Cerebellum (tissue), 5 donors: ENCODE measurements around the genes TMEM139, ZYX, CTAGE6, NOBOX, CNTNAP2 and ZNF777.

DNA sequence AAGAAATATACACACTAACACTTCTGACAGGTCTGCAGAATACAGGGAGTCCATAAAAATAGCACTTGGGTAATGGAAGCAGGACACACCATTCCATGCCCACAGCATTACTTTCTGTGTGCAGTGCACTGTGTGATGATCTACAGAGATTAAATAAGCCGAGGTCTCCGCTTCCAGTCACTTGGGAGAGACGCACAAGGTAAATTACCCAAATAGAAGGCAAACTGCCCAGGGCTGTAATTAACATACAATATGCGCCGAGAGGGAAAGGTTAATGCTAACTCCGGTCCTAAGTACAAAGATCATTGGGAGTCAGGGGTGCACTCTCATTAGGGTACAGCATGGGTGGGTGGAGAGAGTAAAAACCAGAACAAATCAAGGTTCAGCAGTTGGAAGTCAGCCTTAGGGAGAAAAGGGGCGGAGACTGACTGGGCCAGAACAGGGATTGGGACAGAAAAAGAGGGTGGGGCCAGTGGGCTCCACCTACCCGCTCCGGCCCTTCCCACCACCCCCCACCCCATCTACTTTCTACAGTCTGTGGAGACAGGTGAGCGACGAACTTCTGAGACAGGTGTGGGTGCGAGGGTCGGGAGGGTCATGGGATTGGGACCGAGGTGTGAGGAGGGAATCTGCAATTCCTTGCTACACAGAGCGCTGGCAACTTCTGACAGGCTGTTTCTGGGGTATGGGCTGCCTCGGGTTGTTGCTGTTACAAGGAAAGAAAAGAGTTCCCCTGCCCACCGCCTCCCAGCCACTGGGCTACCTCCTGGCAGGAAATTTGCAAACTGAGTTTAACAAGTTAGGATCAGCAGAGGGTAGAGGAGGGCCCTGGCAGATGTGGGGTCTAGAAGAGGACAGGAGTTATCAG is at the start of gene TMEM139:
TSS of gene TMEM139 (plus strand) at position 531 of the 868 bp plus-strand sequence.
- PRO-cap, 3 experiments: peak in 1 of 3 experiments; most common plus-strand start position 533 of the sequence (in 1)
- RAMPAGE, long total RNA: no peak

DNA sequence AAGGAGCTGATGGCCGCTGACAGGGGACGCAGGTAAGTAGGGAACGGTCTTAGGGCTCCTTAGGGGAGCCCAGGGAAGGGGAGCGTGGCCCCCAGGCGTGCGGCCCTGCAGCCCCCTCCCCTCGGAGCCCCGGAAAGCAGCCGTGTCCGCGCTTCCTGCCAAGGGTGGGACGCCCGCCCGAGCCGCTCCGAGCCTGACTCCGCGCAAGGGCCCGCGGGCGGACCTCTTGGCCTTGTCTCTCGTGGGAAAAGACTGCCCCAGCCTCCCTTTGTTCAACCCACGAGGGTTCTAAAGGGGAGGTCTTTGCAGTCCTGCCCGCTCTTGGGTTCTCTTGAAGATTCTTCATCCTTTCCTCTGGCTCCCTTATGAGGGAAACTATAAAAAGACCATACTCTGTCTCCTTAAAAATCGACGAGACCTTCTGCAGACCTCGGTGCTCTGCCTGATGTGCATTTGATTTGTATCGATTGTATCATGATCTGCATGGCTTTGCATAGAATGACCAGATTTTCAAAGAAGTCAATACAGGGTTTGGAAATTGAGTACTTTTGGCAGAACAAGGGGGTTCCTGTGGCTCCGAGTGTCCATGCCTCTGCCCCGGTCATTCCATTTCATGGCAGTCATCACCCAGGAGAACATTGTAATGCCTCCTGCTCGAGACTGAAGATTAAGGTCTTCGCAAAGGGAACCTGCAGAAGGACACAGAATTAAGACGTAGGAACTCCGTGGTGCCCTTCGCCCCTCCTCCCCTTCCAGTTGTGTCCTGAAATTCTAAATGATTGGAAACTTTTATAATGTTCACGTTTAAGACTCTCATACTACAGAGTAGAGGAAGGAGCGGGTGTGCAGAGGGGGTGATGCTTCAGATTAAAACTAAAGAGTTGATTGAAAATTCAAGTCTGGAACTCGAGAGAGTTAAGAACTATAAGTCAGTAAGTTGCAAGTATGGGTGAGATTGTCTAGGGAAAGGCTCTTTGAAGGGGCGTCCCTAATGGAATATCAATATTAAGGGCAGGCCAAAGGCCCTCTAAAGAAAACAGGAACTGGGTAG is 672 bp downstream of the CASP2 start:
- PRO-cap, 3 experiments: peak in 1 of 3 experiments; most common plus-strand start position 161 of the sequence (in 1)
- RAMPAGE, long total RNA: no peak

DNA sequence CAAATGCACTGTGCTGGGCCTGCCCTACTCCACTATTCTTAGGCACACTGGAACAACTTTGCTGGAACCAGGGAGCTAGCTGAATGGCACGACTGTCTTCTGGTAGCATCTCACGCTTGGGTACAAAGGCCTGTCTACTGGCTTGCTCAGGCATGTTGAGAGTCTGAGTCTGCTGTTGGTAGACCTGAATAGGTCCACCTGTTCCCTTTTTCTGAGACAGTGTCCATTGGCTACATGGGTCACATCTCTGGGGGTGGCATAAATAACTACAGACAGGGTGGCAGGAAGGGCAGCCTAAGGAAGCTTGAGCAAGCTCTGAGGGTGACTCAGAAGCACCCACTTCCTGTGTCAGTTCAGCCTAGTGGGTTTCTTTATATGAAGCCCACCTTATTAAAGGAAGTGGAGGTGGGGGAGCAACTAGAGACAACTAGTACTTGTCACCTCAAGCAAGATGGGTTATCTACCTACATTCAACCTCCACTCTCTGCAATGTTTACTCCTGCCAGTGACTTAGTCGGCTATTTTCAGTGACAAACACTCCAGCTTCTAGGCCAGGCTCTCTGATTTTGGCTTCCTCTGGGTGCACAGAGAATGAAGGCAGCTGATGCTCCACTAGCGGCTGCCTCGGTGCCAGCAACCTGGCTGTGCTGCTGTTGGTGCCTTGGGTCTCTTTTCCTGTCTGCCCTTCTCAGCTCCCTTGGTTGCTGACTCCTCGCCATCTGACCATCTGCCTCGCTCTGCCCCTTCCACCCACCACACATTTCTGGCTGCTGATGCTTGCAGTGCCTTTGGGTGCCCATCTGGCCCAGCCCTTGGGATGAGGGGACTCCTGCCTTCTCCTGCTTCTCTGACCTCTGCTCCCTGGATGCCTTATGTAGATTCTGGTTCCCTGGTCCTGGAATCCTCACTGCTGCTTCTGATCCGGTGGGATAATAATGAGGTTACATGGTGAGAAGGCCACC is 5.6 kb upstream of the ZYX start:
- PRO-cap, 3 experiments: peak in 1 of 3 experiments; most common plus-strand start position 776 of the sequence (in 1); most common minus-strand start position 721 of the sequence (in 1)
- RAMPAGE, long total RNA: no peak

GRCh38 chr7:143380855-143381409 is at the start of gene ZYX:
Gene ZYX, plus strand, starts transcription at chr7:143381345.
- PRO-cap, 3 experiments: peak in 3 of 3 experiments; most common plus-strand start chr7:143381347 (in 3); most common minus-strand start chr7:143380970 (in 2)
- RAMPAGE, long total RNA: no peak

GRCh38 chr7:143757602-143757903 is at the start of gene CTAGE6:
Gene CTAGE6, minus strand, starts transcription at chr7:143757696.
- PRO-cap, 3 experiments: no peak in any of the 3 experiments
- RAMPAGE, long total RNA: no peak

DNA sequence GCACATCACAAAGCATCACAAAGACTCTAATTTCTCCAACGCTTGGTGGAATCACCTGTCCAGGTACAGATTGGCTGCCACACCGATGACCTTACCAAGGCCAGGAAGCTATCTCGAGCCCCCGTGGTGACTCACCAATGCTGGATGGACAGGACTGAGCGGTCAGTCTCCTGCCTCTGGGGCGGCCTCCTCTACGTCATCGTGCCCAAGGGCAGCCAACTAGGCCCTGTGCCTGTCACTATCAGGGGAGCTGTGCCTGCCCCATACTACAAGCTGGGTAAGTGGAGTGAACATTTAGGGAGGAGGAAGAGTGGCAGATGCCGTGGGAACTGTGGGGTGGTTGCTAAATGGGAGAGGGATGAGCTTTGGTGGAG is 55.4 kb upstream of the CTAGE6 start:
- PRO-cap, 3 experiments: no peak in any of the 3 experiments
- RAMPAGE, long total RNA: no peak

DNA sequence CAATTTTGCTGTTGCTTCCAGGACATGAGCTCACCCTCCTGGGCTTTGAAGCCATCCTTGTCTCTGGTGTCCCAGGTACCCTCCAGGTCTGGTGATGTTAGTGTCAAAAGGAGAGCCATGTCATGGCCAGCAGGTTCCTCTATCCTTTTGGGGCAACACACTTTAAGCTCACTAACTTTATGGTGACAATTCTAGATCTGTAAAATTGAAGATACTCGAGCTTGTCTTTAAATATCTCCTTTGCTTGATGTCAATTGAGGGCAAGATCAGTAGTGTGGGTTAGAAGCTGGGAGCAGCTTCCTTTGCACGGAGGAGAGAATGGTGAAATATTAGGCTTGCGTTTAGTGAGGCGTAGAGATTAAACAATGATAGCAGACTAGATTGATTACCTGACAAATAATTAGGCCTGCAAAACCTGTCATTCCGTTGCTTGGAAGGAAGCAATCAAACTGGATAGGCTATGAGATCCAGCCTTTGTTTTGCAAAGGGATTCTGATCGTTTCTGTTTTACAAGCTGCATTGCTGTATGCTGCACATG is at the start of gene NOBOX:
TSS of gene NOBOX (minus strand) at position 119 of the 538 bp plus-strand sequence.
- PRO-cap, 3 experiments: no peak in any of the 3 experiments
- RAMPAGE, long total RNA: no peak

DNA sequence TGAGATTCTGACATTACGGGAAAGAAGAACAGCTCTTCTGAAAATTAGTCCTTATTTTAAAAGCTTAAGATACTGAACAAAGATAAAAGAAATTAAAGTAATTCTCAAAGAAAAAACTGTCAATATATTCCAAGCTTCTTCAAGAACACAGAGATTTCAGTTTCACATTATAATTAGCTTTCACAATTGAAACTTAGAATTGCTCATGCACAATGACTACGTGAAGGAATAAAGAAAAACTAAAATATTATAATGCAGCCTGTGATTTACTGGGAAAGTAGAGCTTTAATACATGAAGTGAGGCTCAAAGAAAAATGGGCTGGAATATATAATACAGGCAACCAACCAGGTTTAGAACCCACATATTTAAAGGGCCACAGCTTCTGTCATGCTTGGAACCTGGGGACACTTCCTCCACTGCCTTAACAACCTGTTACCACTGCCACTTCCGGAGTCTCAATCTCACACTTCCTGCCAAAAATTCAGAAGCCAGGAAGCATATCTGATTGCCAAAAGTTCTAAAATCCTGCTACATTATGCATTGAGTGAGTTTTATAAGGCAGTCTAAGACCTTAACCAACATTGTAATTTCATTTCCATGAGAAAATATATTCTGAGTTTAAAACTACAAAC is 23.1 kb downstream of the TPK1 start:
- PRO-cap, 3 experiments: no peak in any of the 3 experiments
- RAMPAGE, long total RNA: no peak

DNA sequence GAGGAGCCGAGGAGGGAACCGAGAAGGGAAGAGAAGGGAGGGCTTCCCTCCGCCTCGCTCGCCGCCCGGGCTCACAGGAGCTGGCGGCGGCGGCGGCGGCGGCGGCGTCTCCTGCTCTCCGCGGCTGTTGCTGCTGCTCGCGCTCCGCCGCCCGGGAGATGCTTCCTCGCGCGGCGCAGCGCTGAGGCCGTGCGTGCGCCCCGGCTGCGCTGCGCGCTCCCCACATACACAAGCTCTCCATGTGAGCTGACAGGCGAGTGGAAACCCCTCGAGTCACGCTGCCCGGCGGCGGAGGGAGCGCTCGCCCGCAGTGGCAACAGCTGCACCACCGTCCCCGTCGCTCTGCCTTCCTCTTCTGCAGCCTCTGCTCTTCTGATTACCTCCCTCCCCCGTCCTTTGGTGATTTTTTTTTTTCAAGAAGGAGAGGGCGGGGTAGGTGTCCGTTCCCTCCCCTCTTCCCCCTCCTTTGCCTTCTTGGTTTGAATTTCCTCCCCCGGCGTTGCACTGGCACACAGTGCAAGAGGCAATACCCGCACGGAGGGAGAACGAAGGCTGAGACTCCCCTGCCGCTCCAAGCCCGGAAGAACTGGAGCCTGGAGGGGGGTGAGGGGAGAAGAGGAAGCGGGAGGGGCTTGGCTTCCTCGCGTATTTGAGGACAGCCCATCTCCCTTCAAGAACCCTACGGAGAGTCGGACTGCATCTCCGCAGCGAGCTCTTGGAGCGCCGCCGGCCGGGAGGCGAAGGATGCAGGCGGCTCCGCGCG is at the start of gene CNTNAP2:
TSS of gene CNTNAP2 (plus strand) at position 669 of the 763 bp plus-strand sequence.
- PRO-cap, 3 experiments: peak in 3 of 3 experiments; most common plus-strand start position 74 of the sequence (in 1); most common minus-strand start position 374 of the sequence (in 3)
- RAMPAGE, long total RNA: no peak

- PRO-cap, 3 experiments: no peak in any of the 3 experiments
- RAMPAGE, long total RNA: no peak
Observed at GRCh38 chr7:148255661-148256004, 334.9 kb upstream of the C7orf33 start.

DNA sequence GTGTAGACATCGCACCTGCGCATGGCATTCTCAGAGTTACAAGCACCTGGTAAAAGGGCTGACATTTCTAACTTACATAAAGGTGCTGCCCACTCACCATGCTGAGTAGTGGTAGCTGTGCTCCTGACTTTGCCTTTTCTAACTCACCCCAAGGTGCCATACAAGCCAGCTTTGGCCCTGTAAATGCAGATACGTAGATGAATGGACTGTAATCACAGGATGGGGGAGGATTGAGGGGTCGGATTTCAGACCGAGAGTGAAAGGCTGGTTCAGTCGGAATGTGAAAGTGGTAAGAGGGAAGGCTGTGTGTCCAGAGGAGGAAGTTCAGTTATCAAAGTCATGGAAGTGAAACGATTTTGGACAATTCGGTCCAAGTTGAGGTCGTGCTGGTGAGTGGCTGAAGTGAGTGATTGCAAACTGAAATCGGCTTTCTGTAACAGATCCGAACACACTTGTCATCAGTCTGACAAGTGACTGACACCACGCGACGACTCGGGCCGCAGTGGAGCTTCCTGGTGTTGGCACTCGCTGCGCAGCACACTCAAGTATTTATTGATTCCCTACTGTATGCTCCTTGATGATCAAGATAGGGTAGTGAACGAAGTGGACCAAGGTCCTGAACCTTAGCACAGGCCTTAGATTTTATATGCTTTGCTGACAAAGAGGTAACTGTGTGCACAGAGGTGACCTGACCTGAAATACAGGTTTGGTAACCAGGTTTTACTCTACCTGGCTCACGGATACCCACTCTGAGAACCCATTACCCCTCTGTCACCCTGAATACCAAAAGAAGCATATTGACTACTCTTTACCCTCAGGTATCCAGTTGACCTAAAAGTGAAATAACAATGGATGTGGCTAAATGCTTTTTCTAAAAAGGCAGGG is 10.5 kb downstream of the ZNF282 start:
- PRO-cap, 3 experiments: no peak in any of the 3 experiments
- RAMPAGE, long total RNA: no peak

GRCh38 chr7:149210428-149211365 is 15.4 kb downstream of the ZNF282 start:
- PRO-cap, 3 experiments: no peak in any of the 3 experiments
- RAMPAGE, long total RNA: no peak

DNA sequence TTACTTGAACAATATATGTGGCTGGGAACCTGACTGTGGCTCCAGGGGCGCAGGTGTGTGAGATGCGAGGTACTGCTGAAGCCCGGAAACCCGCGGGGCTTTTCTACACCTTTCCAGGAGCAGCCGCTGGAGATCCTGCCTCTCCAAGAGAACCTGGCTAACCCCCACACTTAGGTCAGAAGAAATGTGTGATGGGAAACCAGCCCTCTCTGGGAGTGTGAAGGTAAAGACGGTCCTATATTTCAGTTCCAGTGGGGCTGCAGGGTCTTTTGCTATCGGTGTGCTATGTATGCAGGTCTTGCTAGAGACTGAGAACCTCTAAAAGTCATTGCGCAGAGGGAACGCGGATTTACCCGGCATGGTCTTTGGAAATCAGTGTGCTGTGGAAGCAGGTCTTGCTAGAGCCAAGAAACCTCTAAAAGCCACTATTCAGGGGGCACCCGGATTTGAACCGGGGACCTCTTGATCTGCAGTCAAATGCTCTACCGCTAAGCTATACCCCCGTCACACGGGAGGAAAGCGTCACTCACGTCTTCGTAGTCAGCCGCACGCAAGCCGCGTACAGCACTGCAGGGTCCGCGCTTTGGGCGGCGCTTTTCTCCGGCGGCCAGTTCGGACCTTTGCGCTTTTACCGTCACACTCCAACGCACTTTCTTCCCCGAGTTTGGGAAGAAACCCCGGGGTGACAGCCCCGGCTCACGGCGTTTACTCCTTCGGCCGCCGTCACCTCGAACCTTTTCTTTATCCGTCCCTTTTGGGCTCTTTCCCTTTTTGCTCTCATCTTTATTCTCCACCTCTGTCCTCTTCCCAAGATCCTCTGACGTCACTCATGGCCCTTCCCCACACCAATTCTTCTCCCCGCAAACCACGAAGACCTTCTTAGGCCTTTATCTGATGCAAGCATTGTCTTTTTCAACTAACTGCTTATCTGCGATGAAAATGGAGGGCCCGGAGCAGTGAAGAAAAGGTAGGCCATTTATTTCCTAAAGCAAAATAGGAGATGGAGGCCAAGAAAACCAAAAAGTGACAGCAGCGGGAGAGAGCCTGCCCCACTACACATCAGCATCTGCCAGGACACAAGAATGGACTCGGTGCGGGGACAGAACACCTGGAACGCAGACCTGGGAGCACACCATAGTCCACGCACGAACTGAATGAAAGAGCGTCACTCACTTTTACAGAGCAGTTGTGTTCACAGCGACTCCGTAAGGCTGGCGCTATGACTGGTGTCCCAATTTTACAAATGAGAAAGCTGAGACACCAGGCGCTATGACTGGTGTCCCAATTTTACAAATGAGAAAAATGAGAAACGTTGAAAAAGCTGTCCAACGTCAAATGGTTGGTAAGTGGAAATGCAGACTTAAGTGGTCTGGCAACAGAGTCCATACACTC is 45.7 kb downstream of the ZNF777 start:
- PRO-cap, 3 experiments: peak in 3 of 3 experiments; most common plus-strand start position 543 of the sequence (in 2); most common minus-strand start position 508 of the sequence (in 3)
- RAMPAGE, long total RNA: no peak

DNA sequence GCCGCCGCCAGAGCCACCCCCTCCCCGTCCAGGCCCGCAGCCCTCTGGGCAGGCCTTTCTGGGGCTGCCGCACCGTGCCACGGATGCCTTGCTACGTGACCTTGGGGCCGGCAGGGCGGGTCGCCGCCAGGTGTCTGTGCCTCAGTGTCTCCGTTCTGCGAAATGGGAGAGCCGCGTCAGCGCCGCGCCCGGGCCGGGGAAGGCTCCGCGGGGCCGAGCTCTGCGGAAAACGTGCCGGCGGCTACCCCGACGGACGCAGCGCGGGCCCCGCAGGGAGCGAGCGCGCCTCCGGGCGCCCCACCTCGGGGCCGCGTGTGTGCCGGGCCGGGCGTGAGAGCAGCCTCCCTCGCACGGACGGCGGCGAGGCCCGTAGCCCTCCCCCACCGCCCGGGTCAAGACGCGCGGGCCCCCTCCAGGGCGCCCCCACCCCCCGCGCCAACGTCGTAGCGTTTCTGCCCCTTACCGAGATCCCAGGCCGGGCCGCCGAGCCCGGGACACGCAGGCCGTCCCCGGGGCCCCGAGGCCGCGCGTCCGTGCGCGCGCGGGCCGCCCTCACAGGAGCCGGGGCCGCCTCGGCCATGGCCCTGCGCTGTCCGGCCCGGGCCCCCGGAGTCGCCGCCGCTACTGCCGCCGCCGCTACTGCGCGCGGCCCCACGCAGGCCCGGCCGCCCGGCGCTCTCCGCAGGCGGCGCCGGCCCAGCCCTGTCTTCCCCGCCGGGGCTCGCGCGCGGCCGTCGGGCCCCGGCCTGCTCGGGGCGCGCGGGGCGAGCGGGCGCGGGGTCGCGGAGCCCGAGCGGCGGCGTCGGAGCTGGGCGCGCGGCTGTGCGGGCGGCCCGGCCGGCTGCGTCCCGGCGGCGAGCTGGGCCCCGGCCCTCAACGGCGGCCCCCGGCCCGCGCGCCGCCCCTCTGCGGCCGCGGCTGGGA is 1.0 kb downstream of the ZNF777 start:
- PRO-cap, 3 experiments: peak in 2 of 3 experiments; most common plus-strand start position 305 of the sequence (in 1); most common minus-strand start position 233 of the sequence (in 1)
- RAMPAGE, long total RNA: no peak

- PRO-cap, 3 experiments: peak in 3 of 3 experiments; most common plus-strand start chr7:149460748 (in 2); most common minus-strand start chr7:149460969 (in 2)
- RAMPAGE, long total RNA: no peak
Observed at GRCh38 chr7:149460491-149461265, at the start of gene ZNF777. Gene ZNF777, minus strand, starts transcription at chr7:149461062.

- PRO-cap, 3 experiments: no peak in any of the 3 experiments
- RAMPAGE, long total RNA: no peak
Observed at GRCh38 chr7:149561470-149561857, 63.9 kb upstream of the ZNF746 start.

DNA sequence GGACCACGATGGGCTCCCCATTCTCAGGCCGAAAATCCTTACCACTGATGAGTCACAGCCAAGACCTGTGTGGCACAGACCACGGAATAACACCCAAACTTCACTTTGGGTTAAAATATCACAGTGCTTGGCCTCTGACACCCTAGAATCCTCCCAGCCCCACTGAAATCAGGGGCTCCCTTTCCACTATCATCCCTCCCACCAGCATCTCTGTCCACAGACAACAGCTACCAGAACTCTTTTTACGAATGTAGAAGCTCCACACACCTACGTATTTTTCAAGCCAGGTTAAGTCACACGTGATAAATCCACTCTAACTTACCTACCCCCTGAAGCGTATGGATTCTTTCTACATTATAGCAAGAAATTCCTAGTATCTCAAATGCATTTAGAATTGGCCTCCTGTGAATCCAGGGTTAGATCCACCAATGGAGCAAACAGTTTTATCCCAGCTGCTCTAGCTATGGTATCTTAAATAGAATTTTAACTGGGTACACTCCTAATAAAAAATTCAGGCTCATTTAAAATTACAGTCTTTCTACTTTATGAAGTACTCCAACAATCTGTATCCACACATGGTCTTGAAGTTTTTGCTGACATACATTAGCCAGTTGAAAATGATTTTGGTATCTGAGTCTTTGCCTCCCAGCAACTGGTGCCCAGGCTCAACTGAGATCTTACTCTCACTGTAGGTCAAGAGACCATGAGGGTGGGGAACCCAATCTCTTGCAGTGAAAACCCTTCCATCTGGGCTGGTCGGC is 104.9 kb upstream of the KRBA1 start:
- PRO-cap, 3 experiments: no peak in any of the 3 experiments
- RAMPAGE, long total RNA: no peak

GRCh38 chr7:149686263-149686819 is 28.4 kb upstream of the KRBA1 start:
- PRO-cap, 3 experiments: no peak in any of the 3 experiments
- RAMPAGE, long total RNA: no peak

DNA sequence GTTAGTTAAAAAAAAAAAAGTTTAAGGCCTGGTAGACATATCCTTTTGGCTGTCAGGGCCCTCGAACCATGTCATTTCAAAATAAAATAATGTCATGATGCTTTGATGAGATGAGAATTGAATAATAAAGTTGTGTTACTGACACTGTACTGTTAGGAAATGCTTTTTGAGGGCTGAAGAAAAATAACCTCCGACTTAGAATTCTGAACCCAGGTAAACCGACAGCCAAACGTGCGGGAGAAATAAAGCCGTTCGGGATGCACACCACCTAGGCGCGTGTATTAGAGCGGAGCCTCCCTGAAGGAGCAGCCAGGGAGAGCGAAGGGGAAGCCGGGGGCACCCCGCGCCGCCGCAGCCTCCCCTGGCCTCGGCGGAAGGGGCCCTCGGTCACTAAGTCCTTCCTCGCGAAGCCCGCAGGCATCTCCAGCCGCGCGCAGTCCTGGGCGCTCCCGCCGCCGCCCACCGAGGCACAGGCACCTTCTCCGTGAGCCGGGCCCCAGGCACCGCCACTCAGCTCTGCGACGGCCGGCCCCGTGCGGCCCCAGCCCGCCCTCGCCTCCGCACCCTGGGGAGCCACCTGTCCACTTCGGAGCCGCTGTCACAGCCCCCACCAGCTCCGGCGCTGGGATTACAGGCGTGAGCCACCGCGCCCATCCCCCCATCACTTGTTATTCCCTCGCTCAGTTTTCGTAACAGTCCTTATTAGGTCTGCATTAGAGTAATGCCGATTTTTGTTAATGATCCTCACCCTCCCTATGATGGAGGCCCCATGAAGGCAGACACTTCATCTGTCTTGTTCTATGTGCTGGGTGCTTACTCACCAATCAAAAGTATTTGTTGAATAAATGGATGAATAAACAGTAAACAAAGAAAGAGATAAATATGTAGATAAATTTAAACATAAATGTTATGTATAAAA is 22.2 kb upstream of the KRBA1 start:
- PRO-cap, 3 experiments: peak in 1 of 3 experiments; most common minus-strand start position 518 of the sequence (in 1)
- RAMPAGE, long total RNA: no peak

DNA sequence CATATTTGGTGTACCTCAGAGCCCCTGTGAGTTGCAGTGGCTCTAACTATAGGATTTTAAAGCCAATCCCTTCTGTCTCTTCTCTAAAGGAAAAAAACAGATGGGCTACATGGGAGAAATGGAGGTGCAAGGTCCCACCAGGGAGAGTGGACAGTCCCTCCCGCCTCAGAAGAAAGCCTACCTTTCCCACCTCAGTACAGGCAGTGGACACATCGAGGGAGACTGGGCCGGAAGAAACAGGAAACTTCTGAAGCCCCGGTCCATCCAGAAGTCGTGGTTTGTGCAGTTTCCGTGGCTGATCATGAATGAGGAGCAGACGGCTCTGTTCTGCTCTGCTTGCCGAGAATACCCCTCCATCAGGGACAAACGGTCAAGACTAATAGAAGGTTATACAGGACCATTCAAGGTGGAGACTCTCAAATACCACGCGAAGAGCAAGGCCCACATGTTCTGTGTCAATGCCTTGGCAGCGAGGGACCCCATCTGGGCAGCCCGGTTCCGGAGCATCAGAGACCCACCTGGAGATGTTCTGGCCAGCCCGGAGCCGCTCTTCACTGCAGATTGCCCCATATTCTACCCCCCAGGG is 9.6 kb downstream of the ZNF862 start:
- PRO-cap, 3 experiments: no peak in any of the 3 experiments
- RAMPAGE, long total RNA: no peak